ENCODE results near the gene ARHGAP15.

GRCh38 chr2:134839719-134840052 lies 1.3 kb downstream of the ACMSD start:
- RRBS, result no CpG with 5 or more reads among the region's 2 CpGs

- RRBS, result no CpG with 5 or more reads among the region's 7 CpGs
Measured at GRCh38 chr2:134862485-134863221, 24.2 kb downstream of the ACMSD start.

DNA sequence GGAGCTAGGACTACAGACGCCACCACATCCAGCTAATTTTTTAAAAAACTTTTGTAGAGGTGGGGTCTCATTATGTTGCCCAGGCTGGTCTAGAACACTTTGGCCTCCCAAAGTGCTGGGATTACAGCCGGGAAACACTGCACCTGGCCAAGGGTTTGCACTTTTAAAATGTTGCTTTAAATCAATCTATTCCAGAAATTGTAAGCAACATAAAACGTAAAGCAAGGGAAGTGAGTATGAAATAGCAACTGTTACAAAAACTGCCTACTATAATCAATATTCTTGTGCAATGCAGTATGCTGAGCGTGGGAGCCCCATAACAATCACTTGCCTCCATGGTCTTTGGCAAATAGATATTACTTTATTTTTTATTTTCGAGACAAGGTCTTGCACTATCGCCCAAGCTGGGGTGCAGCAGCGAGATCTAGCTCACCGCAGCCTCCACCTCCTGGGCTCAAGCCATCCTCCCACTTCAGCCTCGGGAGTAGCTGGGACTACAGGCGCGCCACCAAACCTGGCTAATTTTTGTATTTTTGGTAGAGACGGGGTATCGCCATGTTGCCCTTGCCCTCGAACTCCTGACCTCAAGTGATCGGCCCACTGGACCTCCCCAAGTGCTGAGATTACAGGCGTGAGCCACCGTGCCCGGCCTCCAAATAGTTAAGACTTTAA lies 1.3 kb upstream of the CCNT2 start:
- RRBS, result no CpG with 5 or more reads among the region's 18 CpGs

DNA sequence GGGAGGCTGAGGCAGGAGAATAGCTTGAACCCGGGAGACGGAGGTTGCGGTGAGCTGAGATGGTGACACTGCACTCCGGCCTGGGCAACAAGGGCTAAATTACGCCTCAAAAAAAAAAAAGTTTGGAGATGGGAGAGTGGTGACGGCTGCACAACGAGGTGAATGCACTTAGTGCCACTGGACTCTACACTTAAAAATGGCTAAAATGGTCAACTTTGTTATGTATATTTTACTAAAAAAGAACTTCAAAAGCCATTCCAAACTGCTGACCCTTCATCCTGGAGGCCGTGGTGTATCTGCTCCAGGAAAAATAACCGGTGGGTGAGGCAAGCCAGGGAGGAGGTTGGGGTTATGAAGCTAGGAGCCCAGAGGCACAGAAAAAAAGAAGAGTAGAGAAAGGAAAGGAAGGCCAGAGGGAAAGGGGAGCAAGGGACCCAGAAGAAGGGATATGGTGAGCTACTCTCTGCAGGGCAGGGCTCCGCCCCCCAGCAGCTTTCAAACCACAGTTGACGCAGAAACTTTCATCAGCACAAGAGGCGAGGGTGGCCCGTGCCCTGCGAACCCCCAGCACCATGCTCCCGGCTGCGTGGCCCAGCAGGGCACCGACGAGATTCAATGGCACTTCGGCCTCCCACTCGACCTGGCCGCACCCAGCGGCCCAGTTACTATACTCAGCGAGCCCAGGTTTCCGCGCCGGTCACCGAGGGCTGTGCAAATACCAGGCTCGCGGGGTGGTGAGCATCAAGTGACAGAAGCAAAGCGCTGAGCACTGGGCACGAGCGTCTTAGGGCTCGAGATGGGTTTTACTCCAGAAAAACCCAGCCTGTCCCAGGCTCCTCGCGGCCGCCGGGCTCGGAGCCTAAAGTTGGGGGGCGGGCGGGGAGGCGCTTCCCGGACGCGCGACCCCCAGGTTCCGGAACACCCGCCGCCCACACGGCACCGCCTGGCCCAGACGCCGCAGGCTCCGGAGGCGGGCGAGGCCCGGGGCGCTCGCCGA lies 688 bp downstream of the MCM6 start:
- RRBS, result 5% methylated on average over 18 of the region's 59 CpGs

- RRBS, result no CpG with 5 or more reads among the region's 6 CpGs
Measured at GRCh38 chr2:135997286-135997854, 11.9 kb upstream of the DARS1 start.

DNA sequence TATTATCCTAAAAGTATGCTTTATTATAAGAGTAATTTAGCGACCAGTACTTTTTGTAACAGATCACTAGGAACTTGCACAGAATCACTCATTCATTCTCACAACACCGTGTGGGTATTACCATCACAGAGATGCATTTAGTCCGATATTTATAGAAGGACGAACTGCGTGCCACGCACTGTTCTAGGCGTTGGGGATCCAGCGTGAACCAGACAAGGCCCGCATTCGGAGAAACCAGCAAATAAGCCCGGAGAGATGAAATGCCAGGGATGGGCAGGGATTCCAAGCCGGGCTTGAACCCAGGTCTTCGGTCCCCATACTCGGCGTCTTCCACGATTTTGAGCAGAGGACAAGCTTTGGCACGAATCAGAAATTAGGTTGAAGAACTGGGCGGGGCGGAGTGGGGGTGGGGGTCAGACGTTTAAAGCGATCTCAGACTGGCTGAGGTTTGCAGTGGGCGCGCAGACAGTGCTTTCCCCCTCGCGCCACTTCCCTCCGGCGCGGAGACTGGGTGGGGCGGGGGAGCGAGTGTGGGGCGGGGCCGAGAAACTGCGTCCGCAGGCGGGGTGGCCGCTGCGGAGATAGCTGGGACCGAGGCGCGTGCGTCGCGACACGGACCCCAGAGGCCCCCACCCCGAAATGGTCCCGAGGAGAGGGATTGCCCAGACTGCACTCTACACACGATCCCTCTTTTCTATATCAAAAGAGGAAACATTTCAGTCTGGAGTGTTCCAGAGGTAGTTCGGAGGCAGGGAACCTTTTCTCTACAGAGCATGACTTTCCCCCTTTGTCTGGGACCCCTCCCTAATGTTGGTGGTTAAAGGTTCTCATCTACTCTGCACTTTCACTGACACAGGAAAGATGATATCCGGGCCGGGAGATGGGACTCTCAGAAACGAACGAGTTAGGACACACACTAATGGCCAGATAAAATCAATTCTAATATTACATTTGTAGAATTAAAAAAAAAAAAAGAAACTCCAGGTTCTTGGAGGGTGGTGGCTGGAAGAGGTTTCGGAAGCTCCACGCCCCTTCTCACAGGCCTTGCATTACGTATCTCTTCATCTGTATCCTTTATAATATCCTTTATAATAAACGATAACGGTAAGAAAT lies 1.2 kb upstream of the CXCR4 start:
- RRBS, result 15% methylated on average over 1 of the region's 57 CpGs

- RRBS, result no CpG with 5 or more reads among the region's 3 CpGs
Measured at GRCh38 chr2:136128103-136128979, 10.4 kb upstream of the CXCR4 start.

DNA sequence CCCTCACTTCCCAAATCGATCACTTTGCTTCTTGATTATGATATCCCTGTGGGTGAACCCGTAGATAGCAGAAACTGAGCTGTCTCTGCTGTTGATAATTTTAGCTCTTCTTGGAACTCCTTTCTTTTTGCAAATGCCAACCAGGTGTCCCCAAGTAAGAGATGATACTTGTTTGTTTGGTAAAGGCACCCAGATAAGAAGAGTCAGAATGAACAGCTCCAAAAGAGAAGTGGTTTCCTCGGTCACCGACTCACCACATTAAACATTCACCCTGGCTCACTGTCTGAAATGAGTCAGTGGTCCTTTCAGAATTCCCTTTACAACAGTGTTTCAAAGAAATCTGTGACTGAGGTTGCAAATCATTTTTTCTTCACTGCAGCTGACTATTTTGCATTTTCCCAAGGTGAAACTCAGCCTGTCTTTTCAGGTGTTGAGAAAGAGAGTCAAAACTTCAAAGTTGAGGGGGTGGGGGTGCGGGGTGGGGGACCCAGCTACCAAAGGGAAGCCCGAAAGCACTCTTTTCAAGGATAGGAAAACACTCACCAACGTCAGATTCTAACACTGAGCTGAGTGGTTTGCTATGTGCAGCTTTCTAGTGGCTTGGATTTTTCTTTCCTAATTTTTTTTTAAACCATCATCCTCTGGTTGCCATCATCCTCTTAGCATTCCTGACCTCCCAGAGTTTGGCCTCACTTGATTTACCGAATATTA lies 16.3 kb upstream of the CXCR4 start:
- RRBS, result no CpG with 5 or more reads among the region's 8 CpGs

GRCh38 chr2:136322486-136323007 lies 204.6 kb upstream of the CXCR4 start:
- RRBS, result no CpG with 5 or more reads among the region's 3 CpGs

- RRBS, result no CpG with 5 or more reads among the region's 3 CpGs
Measured at GRCh38 chr2:137857949-137858329, 106.3 kb upstream of the HNMT start.

GRCh38 chr2:137940206-137940453 lies 24.1 kb upstream of the HNMT start:
- RRBS, result no CpG with 5 or more reads among the region's 3 CpGs

- RRBS, result no CpG with 5 or more reads among the region's 3 CpGs
Measured at GRCh38 chr2:137993141-137993584, 28.9 kb downstream of the HNMT start.

DNA sequence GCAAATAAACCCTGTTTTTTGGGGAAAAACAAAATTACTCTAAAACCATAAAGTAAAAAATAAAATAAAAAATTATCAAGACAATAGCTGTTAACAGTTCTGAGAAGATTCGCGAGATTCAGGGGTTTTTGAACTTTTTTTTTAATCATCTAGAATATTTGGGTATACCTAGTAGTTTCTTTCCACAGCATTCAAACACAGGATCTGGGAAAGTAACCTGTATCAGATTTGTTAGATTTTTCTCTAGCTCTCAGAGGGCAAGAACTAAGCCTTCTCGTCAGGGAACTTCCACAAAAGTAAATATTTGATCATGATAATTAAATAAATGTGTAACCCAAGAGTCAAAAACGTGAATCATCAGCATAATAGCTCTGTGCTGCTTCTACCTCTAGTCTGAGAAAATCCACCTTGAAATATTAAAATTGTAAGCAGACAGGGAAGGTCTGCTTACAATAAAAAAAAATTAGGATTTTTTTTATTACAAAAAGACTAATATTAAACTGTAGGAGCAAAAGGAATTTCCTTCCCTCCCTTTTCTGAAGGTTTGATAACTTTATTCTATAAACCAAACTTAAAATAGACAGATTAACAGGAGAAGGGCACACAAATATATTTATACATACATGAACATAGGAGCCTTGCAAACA lies 225.7 kb upstream of the SPOPL start:
- RRBS, result no CpG with 5 or more reads among the region's 4 CpGs

- RRBS, result no CpG with 5 or more reads among the region's 10 CpGs
Measured at GRCh38 chr2:138500537-138501033, 985 bp upstream of the SPOPL start.

DNA sequence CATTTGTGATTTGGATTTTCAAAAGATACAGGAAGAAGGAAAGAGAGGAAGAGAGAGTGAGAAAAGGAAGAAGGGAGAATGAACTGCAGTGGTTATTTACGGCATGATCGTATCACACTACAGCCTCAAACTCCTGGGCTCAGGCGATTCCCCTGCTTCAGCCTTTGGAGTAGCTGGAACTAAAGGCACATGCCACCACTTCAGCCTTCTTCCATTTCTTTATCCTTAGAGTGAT lies 53.2 kb upstream of the NXPH2 start:
- RRBS, result no CpG with 5 or more reads among the region's 3 CpGs

GRCh38 chr2:143128460-143129582 lies at the start of gene ARHGAP15:
Gene ARHGAP15, plus strand, starts transcription at chr2:143129419.
- RRBS, result no CpG with 5 or more reads among the region's 13 CpGs

DNA sequence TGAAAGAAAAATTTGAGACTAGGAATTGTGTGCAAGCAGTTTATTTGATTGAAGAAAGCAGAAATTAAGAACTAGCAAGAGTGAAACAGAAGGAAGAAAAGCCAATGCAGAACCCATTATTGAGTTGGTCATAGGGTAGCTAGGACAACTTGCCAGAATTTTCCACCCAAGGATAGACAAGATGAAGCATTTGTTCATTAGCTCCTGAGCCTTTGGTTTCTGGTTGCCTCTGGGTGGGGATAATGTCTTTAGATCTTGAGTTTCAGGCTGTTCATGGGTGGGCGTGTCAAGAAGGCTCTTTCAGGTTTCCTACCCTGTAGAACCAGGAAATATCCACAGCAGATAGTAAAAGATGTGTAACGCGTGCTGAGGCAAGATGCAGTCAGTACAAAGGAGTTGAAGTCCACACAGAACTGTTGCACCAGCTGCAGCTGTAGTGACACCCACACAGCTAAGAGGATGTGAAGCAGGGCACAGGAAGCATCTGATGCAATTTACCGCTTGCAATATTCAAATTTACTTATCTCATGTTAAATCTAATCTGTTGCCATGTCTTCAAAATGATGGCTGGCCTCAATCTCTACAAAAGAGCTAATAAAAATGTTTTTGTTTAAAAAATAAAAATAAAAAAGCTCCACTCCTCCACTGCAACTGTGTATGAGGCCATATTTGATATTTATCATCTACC lies 132.7 kb downstream of the ARHGAP15 start:
- RRBS, result no CpG with 5 or more reads among the region's 4 CpGs

GRCh38 chr2:143569278-143569477 lies 440.0 kb downstream of the ARHGAP15 start:
- RRBS, result no CpG with 5 or more reads among the region's 2 CpGs

DNA sequence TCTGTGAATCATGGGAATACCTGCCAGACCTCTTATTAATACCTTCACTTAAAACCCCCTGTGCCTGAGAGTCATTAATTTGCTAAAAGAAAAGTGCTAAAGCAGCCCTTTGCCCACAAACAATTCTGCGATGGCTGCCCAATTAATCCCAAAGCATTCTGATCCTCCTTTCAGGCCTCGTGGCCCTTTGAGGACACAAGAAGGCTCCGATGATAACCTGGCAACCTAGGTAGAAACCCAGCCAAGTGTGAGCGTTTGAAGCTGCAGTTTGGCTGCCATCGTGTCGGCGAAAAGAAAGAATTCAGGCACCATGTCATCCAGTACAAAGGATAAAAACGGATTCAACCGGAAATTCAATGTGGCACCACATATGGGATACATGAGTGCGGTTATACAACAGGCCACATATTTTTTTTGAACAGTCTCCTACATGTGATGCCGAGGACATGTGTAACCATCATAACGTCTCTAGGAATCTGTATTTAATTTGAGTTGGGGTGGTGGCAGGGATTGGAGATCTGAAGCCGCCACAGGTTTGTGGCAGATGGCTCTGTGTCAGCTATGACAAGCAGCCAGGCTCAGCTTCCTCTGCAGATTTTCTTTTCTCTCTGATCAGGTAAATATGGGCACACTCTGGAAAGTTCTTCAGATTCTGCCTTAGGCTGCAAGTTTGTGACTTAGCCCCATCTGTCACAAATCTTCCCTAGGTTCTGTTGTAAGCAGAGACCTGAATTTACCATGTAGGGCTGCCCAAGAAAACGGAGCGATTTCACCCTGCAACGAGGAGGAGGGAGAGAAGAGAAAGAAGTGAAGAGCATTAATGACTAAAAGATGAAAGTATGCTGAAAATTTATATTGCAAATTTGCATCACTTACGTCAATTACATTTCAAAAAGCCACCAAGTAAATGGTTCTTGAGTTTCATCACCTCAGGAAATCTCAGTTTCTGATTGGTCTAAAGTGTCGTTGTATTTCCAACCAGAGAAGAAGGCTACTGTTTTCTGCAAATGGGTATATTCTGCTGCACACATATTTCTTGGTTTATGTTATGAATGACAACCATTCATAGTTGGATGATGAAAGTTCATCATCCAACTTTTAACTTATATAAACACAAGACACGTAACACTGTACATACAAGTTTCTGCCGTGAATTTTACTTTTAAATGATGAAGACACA lies 385.6 kb downstream of the GTDC1 start:
- RRBS, result no CpG with 5 or more reads among the region's 20 CpGs

GRCh38 chr2:144237808-144238266 lies 94.5 kb downstream of the GTDC1 start:
- RRBS, result no CpG with 5 or more reads among the region's 2 CpGs